AG04450 (cell line): ENCODE results near the gene MAMDC2.

GRCh38 chr9:68878213-68878732 lies 98.4 kb downstream of the PABIR1 start:
- CAGE, long polyA plus RNA, result no peak
- RRBS, result no CpG with 5 or more reads among the region's 1 CpG

GRCh38 chr9:69024617-69025065 lies 10.7 kb upstream of the PRKACG start:
- CAGE, long polyA plus RNA, result no peak
- RRBS, result no CpG with 5 or more reads among the region's 4 CpGs

DNA sequence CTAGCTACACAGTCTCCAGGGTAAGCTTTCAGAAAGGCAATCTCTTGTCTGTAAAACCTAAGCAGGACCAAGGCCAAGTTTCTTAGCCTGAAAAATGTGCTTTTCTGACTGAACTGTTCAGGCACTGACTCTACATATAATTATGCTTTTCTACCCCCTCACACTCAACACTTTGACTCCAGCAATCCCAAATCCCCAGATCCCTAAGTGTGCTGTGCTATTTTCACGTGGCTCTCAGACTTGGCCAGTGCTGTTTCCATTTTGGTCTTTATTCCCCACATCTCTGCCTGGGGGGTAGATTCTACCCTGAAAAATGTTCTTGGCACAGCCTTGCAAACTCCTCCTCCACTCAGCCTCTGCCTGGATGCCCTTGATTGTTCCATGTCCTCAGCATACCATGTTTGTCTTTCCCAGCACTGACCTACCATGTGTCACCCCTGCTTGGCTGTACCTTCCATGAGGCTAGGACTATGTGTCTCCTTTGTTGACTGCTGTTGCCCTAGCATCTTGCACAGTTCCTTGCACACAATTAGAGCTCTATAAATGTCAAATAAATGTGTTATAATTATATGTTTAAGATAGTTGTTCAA lies 43.0 kb downstream of the FXN start:
- CAGE, long polyA plus RNA, result no peak
- RRBS, result no CpG with 5 or more reads among the region's 1 CpG

DNA sequence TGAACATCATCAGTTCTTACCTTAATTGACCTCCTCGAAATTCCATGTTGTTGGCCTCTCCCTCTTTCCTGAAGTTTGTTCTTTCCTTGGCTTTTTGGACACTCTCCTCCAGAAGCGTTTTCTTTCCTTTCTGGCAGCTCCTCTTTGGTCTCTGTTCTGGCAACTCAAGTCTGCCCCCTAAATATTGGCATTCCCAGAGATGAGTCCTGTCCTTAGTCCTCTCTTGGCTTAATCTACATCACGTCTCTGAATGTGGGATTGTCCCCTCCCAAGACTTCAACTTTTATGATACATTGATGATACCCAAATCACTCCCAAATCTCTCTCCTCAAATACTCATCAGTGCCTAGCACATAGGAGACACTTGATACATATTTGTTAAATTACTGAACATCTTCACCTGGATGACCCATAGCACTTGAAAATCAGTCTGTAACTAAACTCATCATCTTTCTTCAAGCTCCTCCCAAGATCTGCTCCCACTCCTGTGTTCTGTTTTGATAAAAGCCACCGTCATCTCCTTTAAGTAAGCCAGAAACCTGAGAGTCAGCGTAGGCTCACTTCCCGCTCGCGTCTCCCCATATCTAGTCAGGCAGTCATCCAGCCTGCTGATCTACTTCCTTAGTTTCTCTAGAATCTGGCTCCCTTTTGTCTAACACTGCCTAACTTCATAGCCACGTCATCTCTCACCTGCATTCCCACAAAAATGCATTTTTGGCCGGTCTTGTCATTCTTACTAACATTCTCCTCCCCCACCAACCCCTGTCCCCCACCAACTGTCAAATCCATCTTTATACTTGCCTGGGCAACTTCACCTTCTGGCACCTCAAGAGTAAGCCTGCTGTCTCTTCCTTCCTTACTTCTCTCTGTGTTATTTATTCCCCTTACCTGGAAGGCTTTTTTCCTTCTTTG lies 3.2 kb upstream of the TJP2 start:
- CAGE, long polyA plus RNA, result no peak
- RRBS, result no CpG with 5 or more reads among the region's 10 CpGs

DNA sequence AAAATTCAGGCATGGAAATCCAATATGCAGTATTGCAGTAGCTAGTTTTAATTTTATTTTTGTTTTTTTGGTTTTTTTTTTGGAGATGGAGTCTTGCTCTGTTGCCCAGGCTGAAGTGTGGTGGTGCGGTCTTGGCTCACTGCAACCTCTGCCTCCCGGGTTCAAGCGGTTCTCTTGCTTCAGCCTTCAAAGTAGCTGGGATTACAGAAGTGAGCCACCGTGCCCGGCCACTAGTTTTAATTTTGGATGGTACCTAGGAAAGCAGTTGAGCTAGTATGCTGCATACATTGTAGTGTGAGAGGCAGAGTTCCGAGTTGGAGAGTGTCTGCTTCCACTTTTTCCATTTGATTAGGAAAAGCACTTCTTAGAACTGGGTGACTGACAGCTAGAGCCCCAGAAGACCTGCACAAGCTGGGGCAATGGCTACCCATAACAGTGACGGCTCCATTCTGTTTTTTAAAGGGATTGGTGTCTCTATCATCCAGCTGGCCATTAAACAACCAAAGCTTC lies 3.6 kb downstream of the TJP2 start:
- CAGE, long polyA plus RNA, result no peak
- RRBS, result no CpG with 5 or more reads among the region's 7 CpGs

DNA sequence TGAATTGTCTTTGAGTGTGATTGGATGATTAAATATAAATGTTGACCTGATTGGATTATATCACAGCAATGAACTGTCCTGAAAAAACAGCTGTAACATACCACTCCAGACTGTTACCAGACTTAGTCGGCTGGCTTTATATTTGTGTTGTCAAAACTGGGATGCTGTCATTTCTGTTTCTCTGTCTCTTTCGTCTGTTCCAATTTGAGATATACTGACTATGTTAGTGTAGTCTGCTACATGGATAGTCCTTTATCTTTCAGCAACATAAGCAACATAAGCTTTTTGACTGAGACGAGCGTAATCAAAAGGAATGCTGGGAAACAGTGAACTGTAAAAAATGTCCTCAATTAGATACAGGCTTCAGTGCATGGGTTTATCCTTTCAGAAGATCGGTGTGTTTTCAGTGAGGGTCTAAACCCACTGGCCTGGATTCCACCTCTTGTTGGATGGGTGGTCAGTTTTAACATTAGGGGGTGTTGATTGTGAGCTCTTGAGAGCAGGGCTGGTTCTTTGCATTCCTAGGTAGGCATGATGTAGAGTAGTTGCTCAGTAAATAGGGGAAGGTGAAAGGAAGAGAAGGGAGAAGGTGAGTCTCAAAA lies 13.3 kb downstream of the TJP2 start:
- CAGE, long polyA plus RNA, result no peak
- RRBS, result no CpG with 5 or more reads among the region's 5 CpGs

DNA sequence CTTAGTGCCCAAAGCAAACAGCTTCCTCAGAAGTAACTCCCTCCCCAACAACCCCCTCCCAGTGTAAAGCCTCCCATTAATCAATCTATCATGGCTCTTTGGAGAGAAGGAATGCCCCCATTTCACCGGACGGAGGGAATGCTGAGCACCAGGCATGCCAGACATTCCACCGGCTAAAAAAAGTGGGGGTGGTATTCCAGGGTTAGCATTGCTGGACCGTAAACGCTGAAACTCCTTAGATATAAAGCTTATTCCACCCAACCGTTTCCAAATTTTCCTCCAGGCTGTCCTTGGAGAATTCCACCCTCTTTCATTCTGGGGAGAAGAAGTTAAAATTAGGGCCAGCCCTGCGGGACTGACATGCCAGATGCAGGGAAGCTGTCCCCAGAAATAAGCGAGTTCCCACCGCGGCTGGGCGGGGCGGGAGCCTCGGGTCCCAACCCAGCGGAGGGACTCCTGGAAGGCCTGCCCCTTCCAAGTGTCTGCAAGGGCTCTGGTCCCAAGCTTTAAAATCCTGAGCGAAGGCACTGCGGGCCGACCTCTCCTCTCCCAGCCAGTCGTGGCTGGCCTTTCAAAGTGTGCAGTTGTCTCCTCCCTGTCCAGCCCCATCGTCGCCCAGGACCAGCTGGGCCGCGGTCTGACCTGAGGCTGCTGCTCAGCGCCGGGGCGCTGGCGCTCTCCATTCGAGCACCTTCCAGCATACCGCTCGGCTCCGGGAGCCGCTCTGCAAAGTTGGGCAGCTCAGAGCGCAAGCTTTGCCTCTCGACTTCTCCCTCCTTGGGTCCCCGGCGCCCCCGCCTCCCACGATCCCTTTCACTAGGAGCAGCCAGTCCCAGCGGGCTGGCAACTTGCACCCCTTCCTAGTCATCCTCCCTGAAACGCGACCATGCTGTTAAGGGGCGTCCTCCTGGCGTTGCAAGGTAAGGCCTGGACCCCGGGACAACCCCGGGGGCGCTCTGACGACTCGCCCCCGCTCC lies at the start of gene MAMDC2:
MAMDC2 (plus strand) TSS at position 537 of the 977 bp plus-strand sequence.
- CAGE, long polyA plus RNA, result no peak
- RRBS, result 3% methylated on average over 18 of the region's 48 CpGs

GRCh38 chr9:70080522-70080967 lies 36.9 kb downstream of the MAMDC2 start:
- CAGE, long polyA plus RNA, result no peak
- RRBS, result no CpG with 5 or more reads among the region's 5 CpGs

GRCh38 chr9:70302051-70302400 lies 43.2 kb downstream of the SMC5 start:
- CAGE, long polyA plus RNA, result no peak
- RRBS, result no CpG with 5 or more reads among the region's 7 CpGs

DNA sequence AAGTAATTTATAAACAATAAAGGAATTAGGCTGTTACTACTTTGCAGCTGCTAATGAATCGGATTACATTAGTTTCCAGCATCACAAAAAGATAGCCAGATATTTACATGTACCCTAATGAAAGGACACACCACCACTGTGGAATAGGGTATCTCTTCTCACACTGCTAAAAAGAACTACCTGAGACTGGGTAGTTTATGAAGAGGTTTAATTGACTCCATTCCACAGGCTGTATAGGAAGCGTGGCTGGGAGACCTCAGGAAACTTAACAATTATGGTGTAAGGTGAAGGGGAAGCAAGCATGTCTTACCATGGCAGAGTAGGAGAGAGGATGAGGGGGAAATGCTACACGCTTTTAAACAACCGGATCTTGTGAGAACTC lies 68.9 kb downstream of the SMC5 start:
- CAGE, long polyA plus RNA, result no peak
- RRBS, result no CpG with 5 or more reads among the region's 4 CpGs

DNA sequence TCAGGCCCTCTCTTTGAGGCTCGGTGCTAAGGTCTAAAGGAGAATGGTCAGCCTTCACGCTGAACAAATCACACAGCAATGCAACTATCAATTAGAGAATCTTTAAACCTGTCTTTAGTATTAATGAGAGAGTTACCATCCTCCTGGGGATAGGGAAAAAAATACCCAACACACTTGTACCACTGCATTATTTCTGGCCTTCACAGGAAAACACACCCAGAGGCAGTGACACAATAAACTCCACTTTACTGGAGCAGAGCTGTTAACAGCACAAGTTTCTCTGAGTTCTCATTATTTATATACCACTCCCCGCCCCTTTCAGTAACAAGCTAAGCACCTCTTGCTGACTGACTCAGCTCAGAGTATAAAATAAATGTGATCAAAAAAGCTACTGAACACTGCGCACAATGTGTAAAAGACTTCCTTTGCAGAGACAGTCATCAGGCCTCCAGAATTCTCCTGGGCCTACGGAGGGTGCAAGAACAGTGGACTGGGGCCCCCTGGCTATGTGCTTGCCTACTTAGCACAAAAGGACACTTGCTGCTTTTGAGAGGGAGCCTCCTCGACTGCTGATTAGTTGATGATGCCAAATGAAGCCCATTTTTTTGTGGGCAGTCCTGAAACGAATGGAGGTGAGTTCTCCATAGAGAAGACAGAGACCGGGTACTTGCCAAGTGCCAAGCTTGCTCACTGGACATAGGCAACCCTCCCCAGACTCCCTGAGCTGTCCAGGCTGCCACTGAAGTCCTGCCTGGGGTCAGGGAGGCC lies 21.5 kb downstream of the KLF9 start:
- CAGE, long polyA plus RNA, result no peak
- RRBS, result no CpG with 5 or more reads among the region's 8 CpGs

DNA sequence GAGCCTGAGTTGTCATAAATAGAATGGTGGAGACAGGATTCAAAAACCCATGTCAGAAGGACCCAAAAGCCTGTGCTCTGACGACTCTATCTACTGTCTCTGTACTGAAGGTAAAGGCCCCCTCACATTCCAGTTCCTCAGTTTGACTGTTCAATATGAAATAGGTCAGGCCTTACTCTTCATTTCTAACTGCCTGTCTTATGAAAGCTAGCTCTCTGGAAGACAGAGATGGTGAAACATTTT lies 9.7 kb downstream of the KLF9 start:
- CAGE, long polyA plus RNA, result no peak
- RRBS, result no CpG with 5 or more reads among the region's 1 CpG

GRCh38 chr9:70419600-70420169 lies 5.2 kb upstream of the KLF9 start:
- CAGE, long polyA plus RNA, result no peak
- RRBS, result 4% methylated on average over 4 of the region's 35 CpGs

DNA sequence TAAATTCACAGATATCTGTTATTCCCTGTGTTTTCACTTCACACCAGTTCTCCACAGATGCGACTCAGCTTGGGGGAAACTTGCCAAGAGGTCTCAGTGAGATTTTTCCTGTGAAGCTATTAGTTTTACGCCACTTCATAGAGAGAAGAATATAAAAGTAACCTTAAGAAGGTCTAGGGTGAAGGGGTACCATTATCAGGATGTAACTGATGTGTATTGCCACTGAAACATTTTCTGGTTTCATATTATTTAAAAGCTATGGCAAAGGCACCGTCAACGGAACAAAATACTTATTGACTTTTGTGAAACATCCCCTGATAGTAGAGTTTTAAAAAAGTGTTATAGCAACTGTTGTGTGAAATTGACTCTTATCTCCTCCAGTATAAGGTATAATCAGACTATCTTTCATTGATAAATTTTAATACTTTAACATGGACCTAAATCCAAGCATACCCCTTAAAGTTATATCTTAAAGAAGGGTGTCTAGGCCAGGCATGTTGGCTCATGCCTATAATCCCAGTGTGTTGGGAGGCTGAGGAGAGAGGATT lies 42.3 kb upstream of the KLF9 start:
- CAGE, long polyA plus RNA, result no peak
- RRBS, result no CpG with 5 or more reads among the region's 4 CpGs

DNA sequence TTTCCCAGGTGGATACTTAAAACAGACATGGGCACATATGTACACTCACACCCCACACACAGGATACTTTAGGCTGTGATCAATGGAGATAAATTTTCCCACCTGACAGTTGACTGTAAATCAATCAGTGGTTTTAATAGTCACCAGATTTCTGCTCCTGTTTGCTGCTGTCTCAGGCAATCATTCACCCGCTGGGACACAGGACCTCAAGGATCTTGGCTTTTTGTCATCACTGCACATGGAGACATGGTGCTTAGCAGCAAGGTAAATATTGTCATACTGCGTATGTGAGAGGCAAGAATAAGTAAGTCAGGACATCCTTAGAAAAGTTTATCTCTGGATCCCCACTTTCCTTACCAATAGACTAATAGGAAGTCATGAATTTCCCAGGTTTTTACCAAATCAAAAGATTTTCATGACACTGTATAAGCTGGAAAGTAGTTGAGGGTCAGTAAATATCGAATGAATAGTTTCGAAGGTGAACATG lies 60.8 kb upstream of the KLF9 start:
- CAGE, long polyA plus RNA, result no peak
- RRBS, result no CpG with 5 or more reads among the region's 4 CpGs

DNA sequence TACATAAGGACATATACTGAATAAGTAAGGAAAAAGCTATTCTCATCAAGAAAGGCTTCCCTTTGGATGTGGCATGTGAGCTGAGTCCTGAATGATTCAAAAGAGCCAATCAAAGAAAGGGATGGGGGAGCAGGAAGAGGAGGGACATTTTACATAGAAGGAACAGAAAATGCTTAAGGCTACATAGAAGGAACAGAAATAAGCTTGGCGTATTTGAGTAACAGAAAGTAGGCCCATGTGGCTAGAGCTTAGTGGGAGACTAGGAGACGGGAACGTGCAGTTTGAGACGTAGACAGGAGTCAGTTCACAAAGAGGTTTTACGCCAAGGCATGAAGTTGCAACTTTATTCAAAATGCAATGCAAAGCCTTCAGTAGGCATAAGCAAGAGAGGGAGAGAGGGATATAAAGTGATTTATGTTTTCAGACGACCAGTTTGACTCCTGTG lies 126.2 kb downstream of the CEMIP2 start:
- CAGE, long polyA plus RNA, result no peak
- RRBS, result no CpG with 5 or more reads among the region's 6 CpGs

GRCh38 chr9:71760891-71761291 lies 7.4 kb downstream of the CEMIP2 start:
- CAGE, long polyA plus RNA, result no peak
- RRBS, result no CpG with 5 or more reads among the region's 5 CpGs

DNA sequence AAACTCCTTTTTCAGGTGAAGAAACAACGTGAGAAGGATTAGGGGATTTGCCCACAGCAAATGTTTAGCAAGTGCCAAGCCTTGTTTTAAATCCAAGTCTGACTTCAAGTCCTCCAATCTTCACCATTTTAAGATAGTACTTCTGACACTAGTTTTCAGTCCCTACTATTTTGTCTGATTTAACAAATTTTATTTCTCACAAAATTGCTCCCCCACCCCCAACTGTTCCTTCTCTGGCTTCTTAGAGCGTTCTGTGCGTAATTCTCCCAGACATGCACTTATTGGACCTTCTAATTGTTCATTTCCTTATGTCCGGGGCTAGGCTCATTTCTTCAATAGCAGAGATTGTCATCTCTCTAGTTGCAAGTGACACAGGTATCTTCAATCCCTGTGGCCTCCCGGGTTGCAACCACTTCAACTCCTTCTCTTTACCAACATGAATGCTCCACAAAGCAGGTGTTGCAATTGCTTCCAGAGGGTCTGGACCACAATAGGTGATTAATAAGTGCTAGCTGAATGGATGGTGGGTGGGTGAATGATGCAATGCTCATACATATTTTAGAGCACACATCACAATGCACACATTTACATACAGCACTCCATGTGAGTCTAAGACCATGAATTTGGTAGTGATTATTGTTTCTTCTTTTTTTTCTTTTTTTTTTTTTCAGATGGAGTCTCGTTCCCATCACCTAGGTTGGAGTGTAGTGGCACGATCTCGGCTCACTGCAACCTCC lies 2.7 kb downstream of the CEMIP2 start:
- CAGE, long polyA plus RNA, result no peak
- RRBS, result 64% methylated on average over 2 of the region's 8 CpGs

DNA sequence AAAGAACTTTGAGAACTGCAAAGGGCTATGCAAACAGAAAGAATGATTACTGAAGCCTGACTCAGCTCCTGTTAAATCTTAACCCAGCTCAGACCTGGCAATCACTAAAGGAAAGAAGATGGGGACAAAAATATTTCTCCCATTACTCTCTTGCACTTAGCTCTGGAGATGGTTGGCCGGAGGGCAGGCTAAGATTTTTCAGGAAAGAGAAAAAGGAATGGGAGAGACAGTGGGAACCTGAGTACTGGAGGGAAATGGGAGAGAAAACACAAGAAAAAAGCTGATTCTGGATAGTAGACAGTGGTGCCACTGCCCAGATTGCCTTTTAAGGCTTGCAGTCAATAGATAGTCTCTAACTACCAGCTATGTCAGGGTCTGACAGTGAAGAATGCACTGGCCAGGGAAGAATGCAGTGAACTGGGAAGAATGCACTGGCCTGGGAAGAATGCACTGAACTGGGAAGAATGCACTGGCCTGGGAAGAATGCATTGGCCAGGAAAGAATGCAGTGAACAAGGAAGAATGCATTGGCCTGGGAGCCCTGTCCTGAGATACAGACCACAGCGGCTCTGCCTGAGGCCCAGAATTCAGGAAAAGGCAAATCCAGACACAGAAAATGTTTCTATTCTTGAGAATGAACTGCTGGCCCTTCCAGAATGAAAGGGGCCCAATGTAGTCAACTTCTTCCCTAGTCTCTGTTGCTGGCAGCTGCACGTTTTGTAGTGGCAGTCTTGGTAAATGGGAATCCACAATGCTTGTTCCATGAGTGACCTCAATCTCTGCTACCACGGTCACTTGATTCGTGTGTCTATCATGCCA lies 25.4 kb upstream of the CEMIP2 start:
- CAGE, long polyA plus RNA, result no peak
- RRBS, result no CpG with 5 or more reads among the region's 5 CpGs

DNA sequence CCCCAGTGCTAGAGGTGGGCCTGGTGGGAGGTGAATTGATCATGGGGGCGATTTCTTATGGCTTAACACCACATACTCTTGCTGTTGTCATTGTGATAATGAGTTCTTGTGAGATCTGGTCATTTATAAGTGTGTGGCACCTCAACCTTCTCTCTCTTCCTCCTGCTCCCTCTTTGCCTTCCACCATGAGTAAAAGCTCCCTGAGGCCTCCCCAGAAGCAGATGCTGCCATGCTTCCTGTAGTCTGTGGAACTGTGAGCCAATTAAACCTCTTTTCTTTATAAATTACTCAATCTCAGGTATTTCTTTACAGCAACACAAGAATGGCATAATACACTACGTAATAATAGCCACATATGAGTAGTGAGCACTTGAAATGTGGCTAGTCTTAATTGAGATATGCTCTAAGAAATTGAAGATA lies 17.1 kb downstream of the ZFAND5 start:
- CAGE, long polyA plus RNA, result no peak
- RRBS, result no CpG with 5 or more reads among the region's 2 CpGs